Measurements from ENCODE around the genes TLCD3B and TBX6.

- RRBS = no CpG with 5 or more reads among the region's 9 CpGs
Measured at GRCh38 chr16:29760454-29761070, 14.8 kb upstream of the C16orf54 start.

DNA sequence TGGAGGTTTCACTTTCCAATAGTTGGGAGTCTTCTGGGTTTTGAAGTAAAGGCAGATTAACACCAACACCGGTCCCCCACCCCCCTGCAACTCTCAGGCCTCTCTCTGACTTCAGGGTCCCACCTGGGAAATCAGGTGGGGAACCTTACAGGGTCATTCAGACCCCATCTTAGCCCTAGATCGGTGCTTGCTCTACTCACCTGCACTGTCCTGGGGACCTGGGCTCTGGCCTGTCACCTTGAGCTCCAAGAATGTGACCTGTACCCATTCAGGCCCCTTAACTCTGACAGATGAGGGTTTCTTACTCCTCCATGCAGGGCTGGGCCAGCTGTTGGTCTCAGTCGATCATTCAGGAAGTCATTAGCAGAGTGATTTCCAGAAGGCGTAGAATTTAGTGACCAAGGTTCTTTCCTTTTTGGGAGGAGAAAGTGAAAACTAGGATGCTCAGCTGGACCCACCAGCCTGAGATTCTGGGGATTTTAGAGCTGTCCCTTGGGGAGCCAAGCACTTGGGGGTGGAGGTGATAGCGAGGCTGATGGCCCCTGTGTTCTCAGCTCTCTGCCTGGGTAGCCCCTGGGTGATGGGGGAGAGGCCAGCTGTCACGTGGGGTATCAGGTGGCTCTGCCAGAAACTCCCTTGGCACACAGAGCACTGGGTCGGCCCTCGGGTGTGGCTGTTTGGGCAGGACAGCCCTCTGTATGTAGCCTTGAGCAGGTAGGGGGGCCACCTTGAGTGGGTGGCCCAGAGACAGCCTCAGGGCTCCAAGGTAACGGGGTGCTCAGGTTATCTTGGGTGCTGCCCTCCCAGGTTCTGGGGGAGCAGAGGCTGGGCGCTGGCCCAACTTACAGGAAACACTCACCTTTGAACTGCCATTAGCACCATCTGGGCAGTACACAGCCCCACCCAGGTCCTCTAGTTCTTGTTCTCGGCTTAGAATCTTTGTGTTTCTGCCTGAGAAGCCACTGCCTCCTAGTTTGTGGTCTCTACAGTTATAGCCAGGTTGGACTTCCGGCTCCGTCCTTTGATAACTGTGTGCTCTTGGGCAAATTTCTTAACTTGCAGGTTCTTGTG is 751 bp downstream of the MVP start:
- RRBS = no CpG with 5 or more reads among the region's 13 CpGs

GRCh38 chr16:29846126-29846457 is 16.9 kb downstream of the CDIPT start:
- RRBS = 94% methylated on average over 8 of the region's 10 CpGs

DNA sequence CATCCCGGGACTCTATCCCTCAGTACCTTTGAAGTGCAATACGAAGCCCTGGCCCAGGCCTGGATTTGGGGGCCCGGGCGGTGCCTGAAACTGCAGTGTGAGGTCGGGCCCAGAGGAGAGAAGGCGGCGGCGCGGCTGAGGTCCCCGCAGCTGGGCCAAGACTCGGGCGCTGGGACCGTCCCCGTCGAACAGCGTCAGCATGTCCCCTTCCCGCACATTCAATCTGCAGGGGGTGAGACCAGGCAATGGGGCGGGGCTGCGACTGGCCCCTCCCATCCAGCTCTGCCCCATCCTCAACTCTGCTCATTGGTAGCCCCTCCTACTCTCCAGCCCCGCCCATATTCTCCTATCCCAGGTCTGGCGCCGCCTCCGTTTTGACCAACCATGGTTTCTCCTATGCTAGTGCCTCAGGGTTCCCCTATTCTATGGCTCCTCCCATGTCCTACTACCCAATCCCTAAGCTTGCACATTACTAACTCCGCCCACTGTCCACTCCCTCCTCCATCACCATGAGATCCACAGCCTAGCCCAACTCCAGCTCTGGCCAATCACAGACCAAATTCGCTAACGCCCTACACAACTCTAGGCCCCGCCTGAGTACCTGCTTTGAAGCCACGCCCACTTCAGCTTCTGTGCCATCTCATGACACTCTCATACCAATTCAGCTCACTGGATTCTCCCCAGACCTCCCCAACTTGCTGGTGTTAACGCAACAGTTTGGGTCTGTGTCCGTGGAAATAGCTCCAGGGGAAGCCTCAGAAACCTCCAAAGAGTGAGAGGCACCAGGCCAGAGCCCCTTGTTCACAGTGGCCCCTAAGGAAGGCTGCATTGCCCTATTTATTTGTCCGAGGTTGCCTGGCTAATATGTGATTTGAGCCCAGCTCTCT is 14.5 kb upstream of the CDIPT start:
- RRBS = 13% methylated on average over 3 of the region's 31 CpGs

GRCh38 chr16:29989452-29990010 is 5.9 kb downstream of the HIRIP3 start:
- RRBS = no CpG with 5 or more reads among the region's 14 CpGs

DNA sequence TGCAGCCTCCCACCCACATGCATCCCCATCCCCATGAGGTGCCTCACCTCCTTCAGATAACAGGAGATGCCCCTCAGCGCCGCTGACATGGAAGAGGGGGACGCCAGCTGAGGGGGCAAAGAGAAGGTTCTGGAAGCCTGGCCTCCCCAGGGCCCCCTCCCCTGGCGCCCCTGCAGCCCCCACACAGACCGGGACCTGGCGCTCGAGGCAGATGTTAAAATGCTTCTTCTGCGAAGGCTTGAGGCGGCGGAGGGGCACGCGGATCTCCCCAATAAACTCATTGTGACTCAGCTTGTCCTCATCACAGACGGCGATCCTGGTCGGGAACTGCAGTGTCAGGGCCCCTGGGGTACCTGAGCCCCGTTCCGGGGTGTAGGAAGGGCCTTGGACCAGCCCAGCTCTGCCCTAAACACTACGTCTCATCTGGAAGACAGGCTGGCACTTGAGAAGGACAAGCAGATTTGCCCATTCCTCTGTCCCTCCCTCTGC is 3.8 kb downstream of the DOC2A start:
- RRBS = no CpG with 5 or more reads among the region's 18 CpGs

DNA sequence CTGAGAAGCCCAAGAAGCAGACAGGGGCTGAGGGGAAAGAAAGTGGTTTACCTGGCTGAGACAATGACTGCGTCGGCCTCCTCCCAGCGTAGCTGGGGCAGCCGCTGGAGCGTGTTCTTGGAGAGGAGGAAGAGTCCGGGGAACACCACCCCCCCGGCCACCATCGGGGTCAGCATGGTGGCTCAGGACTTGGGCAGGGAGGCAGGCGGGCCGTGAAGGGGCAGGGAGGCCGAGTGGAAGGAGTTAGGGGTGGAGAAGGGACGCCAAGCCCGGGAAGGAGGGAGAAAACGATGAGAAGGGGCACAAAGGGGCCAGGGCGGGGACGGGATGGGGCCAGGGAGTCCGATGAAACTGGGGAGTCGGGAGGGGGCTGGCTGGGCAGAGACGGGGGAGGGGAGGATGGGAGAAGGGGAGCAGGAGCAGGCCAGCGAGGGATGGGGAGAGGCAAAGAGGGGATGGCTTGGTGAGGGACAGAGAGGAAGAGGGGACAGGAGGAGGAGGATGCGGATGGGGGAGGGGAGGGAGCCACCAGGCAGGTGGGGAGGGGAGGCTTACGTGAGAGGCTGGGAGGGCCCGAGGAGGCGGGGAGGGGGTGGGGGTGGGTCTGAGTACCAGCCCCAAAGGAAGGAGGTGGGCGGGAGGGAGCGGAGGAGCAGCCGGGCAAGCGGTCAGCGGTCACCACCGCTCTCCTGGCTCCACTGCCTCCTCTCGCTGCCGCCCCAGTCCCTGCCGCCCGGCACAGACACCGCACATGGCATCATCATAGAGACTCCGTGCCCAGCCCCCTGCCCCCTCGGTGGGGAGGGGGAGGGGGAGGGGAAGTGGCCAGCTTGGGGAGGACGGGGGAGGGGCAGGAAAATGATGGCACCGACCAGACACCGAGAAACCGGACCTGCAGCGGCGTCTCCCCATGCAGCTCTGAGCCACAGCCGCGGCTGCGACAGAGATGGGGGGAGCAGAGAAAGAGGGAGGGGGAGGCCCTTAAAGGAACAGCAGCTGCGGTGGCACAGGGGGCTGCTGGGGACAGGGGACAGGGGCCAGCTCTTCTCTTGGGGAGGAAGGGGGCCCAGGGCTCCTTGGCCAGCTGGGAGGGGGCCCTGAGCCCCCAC is at the start of gene TLCD3B:
Gene TLCD3B, minus strand, starts transcription at position 920 of the 1,109 bp plus-strand sequence.
- RRBS = 2% methylated on average over 8 of the region's 47 CpGs

DNA sequence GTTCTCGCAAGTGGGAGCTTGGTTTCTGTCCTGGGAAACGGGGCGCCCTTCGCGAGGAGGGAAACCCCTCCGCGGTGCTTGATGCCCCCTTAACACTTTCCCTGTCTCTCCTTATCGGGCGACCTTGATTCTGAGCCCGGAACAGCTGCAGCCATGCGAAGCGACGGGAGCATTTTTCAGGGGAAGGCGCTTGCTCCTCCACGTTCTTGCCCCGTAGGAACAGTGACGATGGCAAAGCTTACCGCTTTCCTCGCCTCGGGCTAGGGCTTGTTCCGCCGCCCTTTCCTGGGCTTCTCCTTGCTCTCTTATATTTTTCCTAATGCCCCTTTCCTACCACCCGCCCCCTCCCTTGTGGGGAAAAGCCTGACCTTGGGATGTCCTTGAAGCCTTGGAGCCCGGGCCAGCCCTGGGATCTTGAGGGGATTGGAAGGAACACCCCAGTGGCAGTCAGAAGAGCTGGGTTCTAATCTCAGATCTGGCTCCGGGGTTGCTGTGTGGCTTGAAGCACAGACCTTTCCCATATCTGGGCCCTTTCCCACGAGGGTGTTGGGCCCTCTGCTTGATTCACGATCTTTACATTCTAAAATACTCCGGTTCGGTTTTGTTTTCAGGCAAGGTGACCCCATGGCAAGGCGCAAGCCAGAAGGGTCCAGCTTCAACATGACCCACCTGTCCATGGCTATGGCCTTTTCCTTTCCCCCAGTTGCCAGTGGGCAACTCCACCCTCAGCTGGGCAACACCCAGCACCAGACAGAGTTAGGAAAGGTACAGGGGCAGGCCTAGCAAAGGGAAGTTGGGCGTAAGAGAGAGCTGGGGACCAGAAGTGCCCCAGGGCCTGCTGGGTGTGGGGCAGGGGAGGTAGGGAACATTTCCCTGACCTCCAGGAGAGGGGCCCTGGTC is 964 bp downstream of the ALDOA start:
- RRBS = 4% methylated on average over 4 of the region's 31 CpGs

DNA sequence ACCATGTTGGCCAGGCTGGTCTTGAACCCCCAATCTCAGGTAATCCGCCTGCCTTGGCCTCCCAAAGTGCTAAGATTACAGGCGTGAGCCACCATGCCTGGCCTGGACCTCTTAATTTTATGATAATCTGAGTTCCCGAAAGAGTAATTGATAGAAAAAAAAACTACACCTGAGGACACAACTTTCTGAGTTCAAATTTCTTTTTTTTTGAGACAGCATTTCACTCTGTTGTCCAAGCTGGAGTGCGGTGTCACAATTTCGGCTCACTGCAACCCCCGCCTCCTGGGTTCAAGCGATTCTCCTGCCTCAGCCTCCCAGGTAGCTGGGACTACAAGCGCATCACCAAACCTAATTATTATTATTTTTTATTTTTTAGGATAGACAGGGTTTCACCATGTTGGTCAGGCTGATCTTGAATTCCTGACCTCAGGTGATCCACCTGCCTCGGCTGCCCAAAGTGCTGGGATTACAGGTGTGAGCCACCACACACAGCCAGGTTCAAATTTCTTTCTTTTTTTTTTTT is 2.7 kb upstream of the PPP4C start:
- RRBS = no CpG with 5 or more reads among the region's 9 CpGs

GRCh38 chr16:30086027-30086450 is 5.7 kb downstream of the TBX6 start:
- RRBS = 89% methylated on average over 6 of the region's 16 CpGs

GRCh38 chr16:30091355-30092158 is at the start of gene TBX6:
Gene TBX6, minus strand, starts transcription at chr16:30091924.
- RRBS = 2% methylated on average over 31 of the region's 67 CpGs

DNA sequence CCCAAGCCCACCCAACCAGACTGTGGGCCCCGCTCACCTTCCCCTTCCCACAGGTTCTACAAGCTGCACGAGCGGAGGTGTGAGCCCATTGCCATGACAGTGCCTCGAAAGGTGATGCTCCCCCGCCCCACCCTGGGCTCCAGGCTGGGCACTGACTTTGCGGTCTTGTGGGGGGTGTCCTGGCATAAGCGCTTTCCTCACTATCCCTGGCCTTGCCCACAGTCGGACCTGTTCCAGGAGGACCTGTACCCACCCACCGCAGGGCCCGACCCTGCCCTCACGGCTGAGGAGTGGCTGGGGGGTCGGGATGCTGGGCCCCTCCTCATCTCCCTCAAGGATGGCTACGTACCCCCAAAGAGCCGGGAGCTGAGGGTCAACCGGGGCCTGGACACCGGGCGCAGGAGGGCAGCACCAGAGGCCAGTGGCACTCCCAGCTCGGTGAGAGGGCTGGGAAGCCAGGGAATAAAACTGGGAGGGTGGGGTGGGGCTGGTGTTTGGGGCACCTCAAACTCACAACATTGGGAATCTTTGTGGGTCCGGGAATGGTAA is 4.8 kb downstream of the CORO1A start:
- RRBS = no CpG with 5 or more reads among the region's 19 CpGs

DNA sequence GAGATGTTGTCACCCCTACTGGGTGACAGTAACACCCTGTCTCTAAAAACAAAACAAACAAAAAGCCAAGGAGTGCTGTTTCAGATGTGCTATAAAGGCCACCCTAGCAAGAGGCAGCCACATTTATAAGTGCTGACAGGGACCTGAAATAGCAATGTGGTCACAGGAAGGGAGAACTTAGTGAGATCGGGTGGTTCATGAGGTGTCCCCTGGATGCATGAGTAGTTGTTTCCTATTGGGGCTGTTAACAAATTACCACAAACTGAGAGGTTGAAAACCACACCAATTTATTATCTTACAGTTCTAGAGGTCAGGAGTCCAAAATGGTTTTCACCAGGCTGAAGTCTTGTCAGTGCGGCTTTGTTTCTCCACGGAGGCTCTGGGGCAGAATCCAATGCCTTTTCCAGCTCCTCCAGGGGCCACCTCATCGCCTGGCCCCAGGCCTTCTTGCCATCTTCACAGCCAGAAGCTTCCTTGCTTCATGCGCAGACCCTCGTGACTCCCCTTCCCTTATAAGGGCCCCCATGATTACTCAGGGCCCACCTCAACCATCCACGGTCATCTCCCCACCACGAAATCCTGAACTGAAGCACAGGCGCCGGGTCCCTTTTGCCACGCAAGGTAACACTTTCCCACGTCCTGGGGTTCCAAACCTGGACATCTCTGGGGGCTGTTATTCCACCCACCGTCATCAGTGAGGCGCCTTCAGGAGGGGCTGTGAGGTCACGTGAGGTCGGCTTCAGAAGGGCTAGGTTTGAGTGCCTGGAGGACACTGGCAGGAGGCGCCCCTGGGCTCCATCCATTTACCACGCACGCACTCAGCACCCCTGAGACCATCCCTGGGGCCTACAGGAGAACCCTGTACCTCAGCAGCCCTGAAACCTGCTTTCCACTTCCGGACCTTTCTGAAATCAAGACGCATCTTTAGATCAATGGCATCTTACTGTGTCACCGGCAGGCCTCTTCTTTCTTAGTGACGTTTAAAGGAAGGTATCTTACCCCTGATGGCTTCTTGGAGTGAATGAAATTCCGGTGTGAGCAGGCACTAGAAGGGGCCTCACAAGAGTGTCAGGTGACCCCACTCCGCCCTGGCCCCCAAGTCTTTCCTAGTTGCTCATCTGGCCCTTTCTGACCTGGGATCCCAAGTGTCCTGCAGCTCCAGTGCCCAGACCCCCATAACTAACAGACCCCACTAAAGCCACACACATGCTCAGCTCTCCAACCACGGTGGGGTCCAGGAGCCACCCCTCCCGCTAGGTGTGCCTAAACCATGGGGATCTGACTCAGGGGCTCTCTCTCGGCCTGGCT is 4.2 kb downstream of the CD2BP2 start:
- RRBS = 95% methylated on average over 5 of the region's 28 CpGs

GRCh38 chr16:30353637-30354311 is 1.3 kb downstream of the CD2BP2 start:
- RRBS = no CpG with 5 or more reads among the region's 17 CpGs

DNA sequence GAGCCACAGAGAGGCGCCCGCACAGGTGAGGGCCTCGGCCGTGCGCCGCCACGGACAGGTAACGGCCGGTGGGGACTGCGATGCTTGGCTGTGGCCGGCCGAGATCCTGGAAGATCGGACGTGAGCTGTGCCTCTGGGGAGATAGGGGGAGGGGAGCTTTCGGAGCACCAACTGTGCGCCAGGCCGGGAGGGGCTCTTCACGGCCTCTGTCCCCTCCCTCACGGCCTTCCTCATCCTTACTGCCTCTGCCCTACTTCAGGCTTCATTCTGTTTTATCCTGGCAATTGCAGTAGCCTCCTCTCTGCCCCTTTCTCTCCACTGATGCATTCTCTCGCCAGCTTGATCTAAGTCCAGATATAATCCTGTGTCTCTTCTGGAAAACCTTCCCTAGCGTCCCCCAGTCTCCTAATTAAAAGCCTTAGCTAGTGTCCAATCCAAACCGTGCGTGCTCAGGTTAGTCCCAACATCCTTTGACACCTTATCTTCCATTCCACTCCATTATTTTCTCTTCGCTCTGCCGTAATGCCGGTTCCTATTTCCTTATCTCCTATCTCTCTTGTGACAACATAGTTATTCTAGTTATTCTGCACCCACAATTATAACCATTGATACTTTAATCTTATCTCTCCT is 744 bp downstream of the ZNF48 start:
- RRBS = 2% methylated on average over 16 of the region's 26 CpGs

GRCh38 chr16:30399588-30399833 is 4.3 kb downstream of the ZNF48 start:
- RRBS = no CpG with 5 or more reads among the region's 2 CpGs

- RRBS = 74% methylated on average over 3 of the region's 13 CpGs
Measured at GRCh38 chr16:30499320-30499885, 26.9 kb downstream of the ITGAL start.

- RRBS = no CpG with 5 or more reads among the region's 11 CpGs
Measured at GRCh38 chr16:30522288-30522886, 4.0 kb downstream of the ZNF768 start.

DNA sequence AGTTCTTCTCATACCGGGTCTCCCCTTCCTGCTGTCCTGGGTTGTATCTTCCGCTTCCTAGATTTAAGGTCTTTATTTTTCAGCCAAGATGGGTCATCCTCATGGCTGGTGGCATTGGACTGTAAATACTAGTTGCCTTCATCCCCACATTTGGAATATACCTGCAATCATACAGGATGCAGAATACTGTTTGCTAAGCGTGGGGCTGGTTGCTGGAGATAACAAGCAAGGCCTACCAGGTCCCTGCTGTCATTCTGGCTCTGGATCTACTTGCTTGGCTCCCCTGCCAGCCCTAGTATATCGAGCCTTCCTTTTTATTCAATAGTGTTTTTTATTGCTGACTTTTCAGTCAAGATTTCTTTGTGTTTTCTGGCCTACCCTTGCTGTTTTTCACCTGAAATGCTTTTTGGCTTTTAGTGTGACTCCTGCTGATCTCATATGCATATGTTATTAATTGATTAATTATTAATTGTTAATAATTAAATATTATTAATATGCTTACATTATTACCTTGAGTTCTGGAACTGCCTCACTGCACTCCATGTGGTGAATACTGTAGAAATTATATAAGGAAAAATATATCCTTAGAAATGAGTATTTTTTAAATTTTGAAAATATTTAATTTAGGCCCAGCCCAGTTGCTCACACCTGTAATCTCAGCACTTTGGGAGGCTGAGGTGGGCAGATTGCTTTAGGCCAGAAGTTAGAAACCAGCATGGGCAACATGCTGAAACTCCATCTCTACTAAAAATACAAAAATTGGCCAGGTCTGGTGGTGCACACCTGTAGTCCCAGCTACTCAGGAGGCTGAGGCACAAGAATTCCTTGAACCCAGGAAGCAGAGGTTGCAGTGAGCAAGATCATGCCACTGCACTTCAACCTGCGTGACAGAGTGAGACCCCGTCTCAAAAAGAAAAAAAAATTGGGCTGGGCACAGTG is 2.1 kb upstream of the ZNF688 start:
- RRBS = no CpG with 5 or more reads among the region's 6 CpGs

- RRBS = no CpG with 5 or more reads among the region's 12 CpGs
Measured at GRCh38 chr16:30649599-30650073, 1.1 kb upstream of the PRR14 start.

Data from epidermal melanocyte (primary cell).